Mesothelial cell of epicardium (in vitro differentiated cells): ENCODE measurements around a stretch of chr14.

DNA sequence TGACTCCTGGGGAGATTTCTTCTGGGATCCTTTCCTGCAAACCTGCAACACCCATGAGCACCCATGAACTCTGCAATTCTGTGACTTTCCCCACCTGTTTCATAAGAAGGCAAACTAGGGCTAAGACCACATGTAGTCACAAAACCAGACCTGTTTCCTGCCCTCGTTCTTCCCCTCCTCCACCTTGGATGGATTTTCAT, 1084.7 kb downstream of the BCL11B start:
- PRO-cap, result no peak

DNA sequence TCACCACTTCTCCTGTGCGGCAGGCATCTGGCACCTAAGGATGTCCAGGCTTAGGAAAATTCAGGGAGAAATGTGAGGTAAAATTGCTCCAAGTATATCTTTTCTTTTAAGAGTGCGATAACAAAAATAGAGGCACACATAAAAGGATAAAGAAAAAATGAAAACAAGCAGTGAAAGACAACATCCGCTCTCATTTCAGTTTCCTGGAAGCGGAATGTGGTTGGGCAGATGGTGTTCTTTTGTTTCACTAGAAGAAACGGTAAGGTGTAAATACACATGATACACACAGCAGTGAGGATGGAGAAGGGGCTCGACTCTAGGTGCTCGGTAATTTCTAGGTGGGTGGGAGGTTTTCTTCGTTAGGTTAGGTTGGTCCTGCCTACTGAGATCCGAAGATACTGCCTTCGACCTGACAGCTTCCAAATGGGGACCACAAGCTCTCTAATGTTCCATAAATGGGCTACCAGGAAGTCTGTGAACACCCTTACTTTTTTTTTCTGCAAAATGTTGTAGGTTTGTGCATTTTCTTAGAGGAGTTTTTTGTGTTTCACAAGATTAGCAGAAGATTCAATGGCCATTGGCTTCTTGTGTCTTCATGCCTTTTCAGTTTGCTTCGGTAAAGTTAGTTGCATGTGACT, 1082.5 kb downstream of the BCL11B start:
- PRO-cap, result no peak

- PRO-cap, result no peak
These were observed 1048.3 kb downstream of the BCL11B start for GRCh38 chr14:98223523-98224329.

DNA sequence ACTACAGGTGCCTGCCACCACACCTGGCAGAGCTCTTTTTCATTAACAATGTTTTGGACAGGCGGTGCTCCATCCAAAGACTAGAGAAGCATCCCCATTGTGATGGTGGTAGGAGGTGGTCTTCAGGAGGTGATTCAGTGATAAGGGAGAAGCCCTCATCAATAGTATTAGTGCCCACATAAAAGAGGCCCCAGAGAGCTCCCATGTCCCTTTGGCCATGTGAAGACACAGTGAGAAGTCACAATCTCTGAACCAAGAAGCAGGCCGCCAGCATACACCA, 920.4 kb downstream of the BCL11B start:
- PRO-cap, result no peak

DNA sequence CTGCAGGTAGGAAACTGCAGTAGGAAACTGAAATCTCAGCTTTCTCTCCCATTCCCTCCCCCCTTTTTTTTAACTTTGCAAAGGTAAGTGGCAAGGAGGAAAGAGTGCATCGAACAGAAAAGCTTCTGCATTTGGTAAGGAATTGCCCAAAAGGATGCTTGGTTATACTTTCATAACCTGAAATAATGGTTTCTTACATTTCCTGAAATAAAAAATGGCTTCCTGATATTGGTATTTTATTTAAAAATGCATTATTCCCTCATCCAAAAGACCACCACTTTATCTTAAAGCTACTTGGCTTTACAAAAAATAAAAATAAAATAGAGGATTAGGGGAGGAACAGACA, 101.8 kb downstream of the BCL11B start:
- PRO-cap, result no peak

GRCh38 chr14:99188784-99189143, 83.2 kb downstream of the BCL11B start:
- PRO-cap, result no peak

DNA sequence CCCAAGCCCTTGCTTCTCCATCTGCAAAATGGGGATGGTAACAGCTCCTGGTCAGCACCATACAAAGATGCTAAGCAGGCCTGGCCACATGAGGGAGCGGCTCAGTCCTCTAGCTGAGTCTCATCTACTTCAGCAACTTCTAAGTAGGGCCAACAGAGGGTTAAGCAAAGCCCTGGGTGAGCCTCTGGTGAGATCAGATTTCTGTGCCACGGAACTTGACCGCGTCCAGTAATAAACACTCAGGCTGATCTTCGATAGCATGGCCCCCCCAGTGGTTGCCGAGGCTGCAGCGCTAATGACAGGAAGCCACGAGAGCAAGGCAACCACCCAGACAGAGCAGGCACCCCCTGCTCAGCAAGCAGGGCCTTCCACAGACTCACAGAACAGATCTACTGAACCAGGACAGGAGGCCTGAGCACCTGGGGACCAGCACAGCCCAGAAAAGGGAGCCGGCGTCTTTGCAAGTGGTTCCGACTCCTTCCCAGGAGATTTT, 42.4 kb downstream of the BCL11B start:
- PRO-cap, result no peak

GRCh38 chr14:99247268-99247838, 24.6 kb downstream of the BCL11B start:
- PRO-cap, result no peak

DNA sequence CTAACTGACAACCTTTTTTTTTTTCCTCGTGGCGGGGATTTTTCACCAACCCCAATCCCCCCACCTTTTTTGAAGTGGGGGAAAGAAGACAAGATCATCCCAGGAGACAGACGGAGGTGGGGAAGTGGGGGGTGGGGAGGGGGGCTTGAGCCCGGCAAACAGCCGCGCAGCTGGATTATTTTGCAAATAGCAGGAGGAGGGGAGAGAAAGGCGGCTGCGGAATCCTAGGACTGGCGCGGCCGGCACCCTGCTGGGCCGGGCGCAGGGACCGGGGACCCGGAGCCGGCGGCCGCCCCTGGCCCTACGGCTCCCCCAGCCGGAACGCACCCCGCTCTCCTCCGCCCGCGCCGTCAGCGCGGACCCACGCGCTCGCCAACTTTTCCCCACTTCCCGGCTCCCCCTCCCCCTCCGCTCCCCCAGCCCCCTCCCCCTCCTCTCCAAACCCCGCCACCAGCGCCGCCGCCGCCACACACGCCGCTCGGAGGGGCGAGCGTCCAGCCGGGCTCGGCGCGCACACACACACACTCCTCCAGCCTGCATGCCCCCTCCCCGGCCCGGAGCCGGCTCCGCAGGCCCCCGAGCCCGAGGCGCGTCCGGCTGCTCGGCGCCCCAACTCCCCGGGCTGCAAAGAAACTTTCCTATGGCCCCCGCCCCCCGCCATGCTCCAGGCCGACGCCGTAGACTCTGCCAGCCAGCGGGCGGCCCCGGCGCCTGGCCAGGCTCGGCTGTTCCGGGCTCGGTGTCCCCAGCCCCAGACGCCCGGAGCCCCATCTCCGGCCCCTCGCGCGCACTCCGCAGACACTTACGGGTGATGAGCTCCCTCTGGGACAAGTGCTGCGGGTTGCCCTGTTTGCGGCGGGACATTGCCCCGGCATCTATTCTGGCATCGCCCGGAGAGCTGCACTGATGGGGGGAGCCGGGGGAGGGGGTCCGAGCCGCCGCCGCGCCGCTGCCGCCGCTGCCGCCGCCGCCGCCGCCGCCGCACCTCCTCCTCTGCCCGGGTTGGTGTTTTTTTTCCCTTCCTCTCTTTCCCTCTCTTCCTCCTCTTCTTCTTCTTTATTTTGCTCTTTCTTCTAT, 1.3 kb downstream of the BCL11B start:
- PRO-cap, result no peak

DNA sequence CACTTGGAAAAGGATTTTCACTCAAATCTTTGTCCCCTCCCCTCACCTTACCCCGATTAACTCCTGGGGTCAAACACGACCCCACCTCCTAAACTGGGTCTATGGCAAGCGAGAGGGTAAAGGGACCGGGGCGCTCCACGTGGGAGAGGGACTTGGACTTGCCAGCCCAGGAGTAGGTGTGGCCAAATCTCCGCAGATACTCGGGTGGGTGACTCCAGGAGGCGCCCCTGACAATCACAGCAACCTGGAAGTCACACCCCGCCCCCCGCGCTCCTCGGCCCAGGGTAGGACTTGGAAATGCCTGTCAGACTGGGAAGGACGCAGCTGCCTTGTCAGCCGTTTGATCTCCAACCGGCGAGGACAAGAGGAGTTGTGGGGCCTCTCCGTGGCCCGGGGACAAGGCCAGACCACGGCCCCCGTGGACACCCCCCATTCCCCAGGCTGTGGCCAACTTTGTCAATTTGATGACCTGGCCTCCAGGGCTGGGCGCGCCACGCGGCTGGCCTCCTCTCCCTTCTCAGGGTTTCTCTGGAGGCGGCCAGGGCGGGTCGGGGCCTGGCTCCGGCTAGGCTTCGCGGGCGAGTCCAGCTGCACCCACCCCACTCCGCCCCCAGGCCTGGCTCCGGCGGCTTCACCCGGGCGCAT, 1.1 kb upstream of the BCL11B start:
- PRO-cap, result no peak

GRCh38 chr14:99564335-99565029, 39.5 kb downstream of the CCDC85C start:
- PRO-cap, result no peak

GRCh38 chr14:99615273-99615742, 11.3 kb upstream of the CCDC85C start:
- PRO-cap, result no peak

GRCh38 chr14:99664133-99664946, 19.4 kb downstream of the HHIPL1 start:
- PRO-cap, result no peak

DNA sequence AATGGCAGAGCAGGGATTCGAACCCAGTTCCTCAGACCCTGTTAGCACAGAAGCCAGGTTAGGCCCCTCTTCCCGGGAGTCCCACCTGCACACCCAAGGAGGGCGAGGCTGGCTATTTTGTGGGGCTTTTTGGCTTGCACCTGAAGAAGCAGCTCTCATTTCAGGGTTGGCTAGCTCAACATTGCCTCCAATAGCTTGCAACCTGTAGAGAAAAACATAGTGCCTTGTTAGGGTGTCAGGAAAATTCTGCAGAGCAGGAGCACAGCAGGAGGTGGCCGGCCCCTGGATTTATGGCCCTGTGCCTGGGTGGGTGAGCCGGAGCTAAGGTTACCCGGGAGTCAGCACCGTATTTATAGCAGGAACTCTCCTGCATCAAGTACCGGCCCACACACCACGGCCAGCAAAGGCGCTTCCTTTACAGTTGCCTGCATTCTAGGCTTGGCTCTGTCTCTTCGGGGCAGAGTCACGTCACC, 52.9 kb upstream of the EML1 start:
- PRO-cap, result no peak

- PRO-cap, result no peak
These were observed 16.4 kb downstream of the EML1 start for GRCh38 chr14:99809325-99810330.

DNA sequence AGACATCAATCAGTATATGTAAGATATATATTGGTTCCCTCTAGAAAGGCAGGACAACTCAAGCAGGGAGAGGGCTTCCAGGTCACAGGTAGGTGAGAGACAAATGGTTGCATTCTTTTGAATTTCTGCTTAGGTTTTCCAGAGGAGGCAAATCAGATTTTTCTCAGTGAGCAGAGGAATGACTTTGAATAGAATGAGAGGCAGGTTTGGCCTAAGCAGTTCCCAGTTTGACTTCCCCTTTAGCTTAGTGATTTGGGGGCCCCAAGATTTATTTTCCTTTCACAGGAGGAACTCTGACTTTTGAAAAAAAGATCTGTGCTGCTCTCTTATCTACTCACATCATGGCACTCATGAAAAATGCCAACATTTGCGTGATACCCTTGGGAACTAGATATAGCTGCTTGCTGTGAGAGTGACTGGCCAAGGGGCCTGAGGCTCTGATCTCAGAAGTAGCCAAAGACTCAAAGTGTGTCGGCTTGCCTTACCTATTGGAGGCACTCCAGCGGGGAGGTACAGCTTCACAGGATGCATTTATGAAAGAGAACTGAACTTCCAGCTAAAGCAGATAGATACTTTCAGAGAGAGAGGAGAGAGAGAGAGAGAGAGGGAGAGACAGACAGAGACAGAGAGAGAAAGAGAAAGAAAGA, 57.9 kb upstream of the EVL start:
- PRO-cap, result no peak

DNA sequence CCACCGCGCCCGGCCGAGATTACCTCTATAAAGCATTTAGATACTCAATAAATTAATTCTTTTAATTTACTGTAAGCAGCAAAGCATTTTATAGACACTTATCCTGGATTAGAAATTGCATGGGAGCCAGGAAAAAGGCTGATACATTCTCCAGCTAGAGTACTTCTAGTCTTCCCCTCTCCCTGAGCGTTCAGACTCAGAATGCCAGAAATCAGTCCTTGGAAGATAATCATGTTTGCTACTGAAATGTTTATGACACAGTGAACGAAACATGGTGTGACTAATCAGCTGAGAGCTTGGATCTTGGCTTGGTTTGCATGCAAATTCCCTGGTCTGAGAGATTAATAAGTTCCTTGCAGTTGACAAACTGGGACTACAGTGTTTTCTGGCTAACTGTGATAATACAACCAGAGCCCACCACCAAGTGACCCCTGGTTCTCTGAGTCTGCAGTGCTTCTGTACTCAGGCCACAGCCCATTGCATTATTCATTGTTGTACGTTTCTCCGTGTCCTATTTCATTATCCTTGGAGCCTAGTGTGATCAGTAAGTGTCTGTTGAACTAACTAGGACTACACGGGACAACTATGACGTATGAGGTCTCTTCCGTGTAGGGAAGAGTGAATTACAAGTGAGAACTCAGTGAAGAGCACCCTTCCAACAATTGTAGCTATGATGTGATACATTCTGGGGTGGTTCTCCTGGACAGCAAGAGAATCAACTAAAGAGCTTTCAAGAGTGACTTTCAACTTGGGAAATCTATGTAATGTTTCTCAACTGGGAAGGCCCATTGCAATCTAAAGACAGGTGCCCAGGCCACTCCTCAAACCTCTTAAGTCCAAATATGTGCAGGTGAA, 34.6 kb upstream of the EVL start:
- PRO-cap, result no peak

DNA sequence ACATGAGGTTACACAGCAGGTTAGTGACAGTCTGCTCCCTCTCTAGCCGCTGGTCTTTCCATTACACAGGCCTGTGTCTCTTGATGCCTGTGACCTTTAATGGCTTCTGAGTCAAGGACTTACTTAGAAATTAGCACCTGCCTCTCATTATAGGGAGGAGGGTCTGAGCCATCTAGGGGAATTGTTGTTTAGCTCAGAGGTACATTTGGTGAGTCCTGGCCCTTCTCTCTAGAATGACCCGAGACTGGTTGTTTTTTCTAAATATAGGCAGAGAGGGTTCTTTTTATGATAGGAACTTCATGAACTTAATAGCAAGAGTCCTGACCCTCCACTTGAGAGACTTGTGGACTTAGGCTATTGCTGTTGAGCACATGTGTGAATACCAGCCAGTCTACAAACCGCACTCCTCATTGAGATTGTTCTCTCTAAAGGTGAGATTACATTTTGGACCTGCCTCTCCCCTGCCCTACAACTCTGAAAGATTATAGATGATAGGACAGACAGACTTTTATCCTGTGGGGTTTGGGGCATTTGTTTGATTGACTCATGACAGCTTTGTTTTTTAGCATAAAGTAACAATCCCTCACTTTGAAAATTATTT, 530 bp downstream of the EVL start:
- PRO-cap, result no peak

DNA sequence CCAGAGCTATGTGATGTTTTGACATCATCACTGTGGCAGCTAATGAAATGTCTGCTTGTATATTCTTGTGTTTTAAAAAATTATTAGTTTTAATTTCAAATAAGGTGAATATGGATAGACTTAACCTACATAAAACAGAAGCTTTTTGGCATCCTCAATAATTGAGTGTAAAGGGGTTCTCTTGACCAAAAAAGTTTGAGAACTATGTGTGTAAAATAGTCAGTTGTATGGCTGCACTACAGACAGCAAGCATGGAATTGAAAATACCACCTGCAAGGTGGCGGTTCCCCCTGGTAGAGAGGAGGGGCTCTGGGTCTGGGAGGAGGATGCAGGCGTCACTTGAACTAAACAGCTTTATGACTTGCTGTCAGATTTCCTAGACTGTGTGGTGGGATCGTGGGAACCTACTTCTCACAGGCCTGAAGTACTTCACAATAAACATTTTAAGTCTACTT, 6.3 kb downstream of the EVL start:
- PRO-cap, result no peak

DNA sequence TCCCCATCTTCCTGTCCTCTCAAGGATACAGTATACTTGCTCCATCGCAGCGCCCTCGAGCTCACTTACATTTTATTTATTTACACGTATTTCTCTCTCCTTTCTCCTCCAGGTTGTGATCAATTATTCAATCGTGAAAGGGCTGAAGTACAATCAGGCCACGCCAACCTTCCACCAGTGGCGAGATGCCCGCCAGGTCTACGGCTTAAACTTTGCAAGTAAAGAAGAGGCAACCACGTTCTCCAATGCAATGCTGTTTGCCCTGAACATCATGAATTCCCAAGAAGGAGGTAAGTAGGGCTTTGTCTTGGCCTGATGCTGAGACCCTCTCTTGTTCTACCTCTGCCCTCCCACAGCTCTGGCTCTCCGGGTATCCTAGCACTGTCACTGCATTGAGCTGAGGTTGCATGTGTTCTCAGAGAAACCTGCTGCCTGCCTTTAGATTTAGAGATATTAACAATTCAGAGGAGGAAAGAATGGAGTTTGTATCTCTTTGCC, 32.2 kb downstream of the EVL start:
- PRO-cap, result no peak